HT-29 (cell line): ENCODE results near the gene ENO1.

DNA sequence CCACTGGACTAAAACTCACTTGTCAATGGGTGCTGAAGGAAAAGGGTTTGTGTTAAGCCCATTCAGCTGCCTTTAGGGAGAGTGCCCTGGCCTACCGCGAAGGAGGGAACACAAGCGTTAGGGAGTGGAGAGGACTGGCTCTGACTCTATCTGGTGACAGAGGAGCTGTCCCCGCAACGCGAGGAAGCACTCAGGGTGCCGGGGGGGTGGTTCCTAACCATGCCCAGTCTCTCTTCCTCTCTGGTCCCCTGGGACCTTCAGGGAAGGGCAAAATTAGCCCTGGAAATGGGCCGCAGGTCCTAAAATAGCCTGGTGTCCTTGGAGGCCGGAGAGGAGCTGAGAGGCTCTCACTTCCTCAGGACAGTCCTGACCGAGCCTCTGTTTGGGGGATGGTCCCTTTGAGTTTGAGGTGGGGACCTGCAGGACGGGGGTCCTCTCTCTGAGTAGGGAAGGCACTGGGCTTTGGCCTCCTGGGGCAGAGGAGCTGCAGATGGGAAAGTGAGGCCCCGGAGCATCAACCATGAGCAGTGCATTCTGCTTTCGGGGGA is 5.8 kb downstream of the SLC45A1 start:
- RAMPAGE, long total RNA, result no peak

GRCh38 chr1:8349943-8350321 is 32.0 kb downstream of the SLC45A1 start:
- RAMPAGE, long total RNA, result no peak

GRCh38 chr1:8350322-8350819 is 32.5 kb downstream of the SLC45A1 start:
- RAMPAGE, long total RNA, result no peak

DNA sequence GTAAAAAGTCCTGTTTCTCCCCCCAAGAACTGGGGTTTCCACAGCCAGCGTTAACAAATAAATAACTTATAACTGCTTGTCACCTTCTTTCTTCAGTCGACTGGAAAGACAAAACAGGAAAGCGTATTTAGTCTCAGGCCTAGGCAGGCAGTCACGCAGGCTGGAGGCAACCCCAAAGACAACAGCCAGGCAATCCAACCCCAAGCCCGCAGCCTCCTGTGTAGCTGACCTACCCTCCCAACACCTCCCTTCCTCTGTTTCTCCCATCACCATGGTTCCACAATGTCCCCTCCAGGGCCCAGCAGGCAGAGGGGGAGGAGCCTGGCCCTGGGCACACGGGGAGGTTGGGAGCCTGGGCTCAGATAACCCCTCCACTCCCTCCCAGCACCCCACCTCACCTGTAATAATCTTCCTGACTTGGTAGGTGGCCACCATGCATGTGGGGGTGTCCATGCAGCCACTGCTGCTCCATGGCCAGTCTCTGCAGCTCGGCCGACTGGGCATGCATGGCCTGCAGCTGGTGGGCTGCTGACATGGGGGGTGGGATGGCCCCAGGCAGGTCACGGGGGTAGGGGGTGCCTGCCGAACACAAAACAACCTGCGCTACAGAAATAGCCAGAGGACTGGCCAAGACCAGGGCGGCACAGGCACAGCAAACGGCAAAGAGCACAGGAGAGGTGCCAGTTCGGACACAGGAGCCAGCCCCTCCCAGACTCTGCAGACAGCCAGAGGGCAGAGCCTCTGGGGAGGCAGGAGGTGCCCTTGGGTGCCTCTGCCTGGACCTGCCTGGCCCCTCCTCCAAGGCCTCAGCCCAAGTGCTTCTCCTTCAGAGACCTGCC is 37.3 kb downstream of the SLC45A1 start:
- RAMPAGE, long total RNA, result no peak

DNA sequence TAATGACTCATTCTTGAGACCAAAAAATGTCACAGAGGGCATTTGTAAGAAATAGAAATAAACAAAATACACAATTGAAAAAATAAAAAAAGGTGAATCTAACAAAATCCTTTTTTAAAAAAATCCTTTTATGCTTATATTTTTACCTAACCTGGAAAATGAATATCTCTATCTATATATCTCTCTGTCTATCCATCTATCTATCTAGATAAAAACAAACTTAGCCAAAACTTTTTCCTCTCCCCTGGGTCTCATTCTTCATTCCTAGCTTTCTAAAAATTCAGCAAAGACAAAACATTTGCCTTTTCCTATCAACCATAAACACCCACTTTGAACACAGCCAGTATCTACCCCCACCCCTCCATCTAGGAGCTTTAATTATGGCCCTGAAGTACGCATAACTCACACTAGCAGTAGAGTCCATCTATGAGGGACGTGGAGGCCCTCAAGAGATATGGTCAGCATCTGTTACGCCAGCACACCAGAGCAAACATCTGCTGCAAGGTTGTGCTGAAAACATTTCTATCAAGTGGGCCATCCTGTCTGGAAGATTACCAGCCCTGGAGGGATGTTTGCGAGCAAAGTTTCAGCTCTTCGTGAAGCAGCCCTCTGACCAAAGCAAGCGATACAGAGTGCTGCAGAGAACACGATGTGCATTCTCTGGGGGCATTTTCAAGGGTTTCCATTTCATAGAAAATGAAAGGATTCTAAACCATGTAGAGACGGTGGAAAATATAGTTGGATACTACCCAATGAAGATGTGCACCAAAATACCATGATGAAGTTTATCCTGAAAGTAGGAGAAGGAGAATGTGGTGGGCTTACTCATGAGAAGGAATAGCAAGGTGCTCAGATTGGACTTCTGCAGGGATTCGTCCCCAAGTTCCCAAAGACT is 74.6 kb downstream of the SLC45A1 start:
- RAMPAGE, long total RNA, result no peak

- RAMPAGE, long total RNA, result no peak
These were observed 107.4 kb downstream of the SLC45A1 start for GRCh38 chr1:8425260-8425860.

GRCh38 chr1:8427328-8428148 is 109.6 kb downstream of the SLC45A1 start:
- RAMPAGE, long total RNA, result no peak

DNA sequence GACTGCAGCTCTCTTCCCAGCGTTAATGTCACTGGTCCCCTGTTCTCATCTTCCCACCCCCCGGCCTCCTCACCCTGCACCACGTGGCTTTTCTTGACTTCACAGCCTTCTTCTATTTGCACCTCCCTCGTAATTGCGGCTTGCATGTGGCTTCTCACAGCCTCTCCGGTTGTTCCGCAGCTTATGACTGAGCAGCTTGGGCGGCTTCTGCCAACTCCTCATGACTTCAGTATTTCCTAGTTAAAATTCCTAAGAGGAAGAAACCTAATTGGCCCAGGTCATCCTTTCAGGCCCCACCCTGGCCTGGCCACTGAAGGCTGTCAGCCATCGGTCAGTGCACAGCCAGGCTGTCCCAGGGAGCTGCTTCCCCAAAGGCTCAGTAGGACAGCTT is 8.5 kb upstream of the RERE start:
- RAMPAGE, long total RNA, result no peak

GRCh38 chr1:8856744-8857781 is 21.4 kb downstream of the ENO1 start:
- RAMPAGE, long total RNA, result no peak

DNA sequence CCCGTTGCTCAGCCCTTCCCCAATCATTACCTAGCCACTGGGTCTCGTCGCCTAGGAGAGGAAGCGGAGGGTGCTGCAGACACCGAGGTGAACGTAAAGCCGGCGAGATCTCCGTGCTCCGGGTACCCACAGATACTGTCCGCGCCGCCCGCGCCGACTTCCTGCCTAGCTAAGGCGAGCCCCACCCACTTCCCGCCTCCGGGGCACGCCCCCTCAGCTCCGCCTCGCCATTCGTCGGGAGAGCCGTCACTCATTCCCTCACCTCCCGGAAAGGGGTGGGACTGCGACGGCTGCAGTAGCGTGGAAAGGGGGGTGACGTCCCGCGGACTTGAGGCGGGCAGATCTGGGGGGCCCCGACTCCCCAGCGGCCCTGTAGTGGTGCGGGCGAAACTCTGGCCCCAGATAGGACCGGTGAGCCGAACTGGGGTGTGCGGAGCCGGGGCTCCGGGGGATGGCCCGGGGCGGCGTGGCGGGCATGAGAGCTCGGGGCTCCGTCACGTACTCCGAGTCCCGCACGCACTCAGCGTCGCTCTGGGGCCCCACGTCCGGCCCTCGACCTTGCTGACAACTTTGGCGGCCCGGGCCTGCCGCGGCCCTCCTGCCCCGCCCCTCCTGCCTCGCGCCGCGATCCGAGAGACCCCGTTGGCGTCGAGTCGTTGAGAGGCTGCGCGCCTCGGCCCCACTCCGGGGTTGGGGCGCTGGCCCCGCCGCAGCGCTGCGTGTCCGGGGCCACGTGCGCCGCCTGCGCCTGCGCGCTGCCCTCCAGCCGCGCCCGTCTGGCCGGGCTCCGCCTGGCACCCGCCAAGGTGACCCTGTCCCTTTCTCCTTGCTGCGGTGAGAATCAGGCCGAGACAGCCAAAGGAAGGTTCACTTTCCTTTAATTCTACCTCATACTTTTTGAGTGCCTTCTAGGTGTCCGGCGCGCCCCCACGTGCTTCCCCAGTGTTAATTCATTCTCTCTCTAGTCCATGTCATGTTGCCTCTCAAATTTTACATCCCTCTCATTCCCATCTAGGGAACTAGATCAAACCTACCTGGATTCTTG is at the start of gene ENO1:
ENO1 (minus strand) TSS at position 137 of the 1,045 bp plus-strand sequence.
- RAMPAGE, long total RNA, result start-site peak on the minus strand centred at position 121 of the sequence, 53 bp wide, 2,324 and 2,135 reads in 2 replicates

DNA sequence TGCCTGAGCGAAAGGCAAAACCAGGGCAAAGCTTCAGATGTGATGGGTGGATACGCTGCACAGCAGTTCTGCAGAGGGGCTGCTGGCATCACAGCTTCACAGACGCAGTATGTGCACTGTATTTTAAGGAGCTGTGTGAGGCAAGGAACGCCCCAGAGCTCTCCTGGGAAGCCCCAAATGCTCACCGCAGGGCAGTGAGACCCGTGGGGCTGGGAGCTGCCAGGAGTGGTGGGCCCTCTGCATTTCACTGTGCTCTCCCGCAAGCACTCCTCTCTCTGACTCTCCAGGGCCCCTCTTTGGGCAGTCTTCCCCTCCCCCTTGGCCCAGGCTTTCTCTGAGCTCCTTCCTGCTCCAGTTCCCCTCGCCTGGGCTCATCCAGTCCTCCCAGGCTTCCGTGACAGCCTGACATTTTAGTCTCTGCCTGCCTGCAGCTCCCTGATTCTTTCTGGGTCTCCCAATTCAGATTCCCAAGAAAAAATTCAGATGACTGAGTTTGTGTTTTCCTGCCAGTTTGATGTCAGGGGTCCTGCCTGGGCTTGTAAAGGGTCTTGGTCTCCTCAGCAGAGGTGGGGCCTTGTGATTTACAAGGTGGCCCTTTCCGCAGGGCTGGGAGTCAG is 2.2 kb upstream of the CA6 start:
- RAMPAGE, long total RNA, result no peak

DNA sequence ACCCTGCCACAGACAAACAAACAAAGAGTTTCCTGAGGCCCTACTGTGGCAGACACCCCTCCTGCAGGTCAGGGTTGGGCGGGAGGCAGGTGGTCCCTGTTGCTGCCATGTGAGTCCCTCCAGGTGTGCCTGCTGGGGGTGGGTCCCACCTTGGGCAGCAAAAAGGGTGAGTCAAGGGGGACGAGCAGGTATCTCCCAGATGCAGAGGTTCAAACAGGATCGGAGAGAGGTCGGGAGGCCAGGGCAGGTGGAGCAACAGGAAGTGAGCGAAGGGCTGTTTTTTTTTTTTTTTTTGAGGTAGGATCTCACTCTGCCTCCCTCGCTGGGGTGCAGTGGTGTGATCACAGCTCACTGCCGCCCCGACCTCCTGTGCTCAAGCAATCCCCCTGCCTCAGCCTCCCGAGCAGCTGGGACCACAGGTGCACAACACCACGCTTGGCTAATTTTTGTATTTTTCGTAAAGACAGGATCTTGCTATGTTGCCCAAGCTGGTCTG is 39.4 kb downstream of the SLC2A7 start:
- RAMPAGE, long total RNA, result no peak

- RAMPAGE, long total RNA, result no peak
These were observed 24.2 kb downstream of the SLC2A7 start for GRCh38 chr1:9001992-9002547.

DNA sequence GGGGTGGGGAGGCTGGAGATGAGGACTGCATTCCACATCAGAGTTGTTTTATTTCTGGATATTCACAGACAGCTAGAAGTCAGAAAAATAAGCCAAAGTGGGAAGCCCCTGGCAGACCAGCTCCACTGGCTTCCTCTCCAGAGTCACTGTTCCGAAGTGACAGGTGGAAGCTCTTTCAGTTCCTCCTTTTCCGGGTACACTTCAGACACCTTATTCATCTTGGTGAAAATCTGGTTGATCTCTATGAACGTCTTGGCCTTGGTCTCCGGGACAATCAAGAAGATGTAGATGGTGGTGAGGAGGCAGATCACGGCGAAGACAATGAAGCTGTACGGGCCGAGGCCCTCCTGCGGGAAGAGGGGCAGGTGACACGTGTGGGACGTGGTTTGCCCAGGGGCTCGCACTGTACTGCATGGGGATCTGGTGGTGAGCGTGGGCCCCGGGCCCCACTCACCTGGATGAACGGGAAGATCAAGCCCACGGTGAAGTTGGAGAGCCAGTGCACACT is 11.3 kb upstream of the SLC2A7 start:
- RAMPAGE, long total RNA, result no peak

DNA sequence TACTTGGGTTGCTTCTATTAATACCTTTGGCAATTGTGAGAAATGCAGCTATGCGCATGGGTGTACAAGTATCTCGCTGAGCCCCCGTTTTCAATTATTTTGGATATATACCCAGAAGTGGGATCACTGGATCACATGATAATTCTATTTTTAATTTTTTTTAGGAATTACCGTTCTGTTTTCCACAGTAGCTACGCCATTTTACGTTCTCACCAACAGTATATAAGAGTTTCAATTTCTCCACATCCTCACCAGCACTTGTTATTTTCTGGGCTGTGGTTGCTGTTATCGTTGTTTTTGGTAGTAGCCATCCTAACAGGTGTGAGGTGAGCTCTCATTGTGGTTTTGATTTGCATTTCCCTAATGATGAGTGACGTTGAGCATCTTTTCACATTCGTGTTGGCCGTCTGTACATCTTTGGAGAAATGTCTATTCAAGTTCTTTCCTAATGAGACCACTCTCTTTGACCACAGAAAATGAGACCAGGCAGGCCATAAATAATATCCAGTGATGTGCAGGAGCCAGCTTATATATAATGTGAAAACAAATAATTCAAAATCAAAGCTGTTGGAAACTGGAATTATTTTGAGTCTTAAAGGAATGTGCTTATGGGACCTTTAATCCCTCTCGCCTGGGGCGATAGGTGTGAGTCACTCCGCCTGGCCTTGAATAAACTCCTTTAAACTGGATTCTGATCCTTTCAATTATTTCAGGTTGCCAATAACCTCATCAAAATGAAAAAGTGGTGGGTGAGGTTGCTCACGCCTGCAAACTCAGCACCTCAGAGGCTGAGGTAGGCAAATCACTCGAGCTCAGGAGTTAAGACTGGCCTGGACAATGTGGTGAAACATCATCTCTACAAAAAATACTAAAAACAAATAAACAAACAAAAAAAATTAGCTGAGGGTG is 11.0 kb upstream of the SLC2A5 start:
- RAMPAGE, long total RNA, result no peak

- RAMPAGE, long total RNA, result no peak
These were observed 1.6 kb downstream of the GPR157 start for GRCh38 chr1:9127188-9127778.

DNA sequence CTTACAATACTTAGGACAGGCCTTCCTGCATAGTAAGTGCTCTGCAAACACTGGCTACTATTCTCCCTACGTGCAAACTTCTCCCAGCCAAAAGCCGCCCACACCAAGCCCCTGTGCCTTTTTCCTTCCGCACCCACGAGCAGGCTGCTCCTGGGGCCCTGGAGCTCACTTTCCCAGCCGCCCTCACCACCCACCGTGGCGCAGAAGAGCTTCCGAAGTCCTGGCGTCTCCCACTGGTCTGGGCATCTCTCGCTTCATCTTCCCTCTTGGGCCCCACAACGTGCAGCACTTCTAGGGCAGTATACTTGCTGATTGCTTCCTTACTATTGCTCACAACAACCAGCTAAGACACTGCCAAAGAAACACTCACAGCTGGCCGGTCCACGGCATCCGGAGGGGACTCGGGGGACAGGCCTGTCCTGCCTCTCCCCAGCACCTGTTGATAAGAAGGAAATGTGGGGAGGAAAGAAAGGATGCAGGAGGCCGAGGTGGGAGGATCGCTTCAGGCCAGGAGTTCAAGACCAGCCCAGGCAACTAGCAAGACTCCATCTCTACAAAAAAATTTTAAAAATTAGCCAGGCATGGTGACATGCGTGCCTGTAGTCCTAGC is 22.6 kb upstream of the GPR157 start:
- RAMPAGE, long total RNA, result no peak

DNA sequence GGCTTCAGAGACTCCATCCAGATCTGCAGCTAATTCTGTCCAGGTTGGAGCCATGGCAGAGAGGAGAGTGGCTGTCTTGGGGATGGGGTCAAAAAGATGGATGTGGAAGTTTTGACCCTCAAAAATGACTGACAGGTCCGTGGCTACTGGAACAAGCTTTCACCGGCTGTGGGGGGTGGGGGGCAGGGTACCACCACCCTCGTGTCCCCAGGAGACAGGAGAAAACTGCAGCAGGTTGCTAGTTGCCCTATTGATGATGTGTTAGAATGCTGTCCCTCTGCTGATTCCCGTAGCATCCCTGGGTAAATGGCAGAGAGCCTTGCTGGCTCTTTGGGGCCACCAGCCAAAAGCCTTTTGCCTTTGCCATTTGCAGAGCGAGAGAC is 30.1 kb upstream of the GPR157 start:
- RAMPAGE, long total RNA, result no peak

DNA sequence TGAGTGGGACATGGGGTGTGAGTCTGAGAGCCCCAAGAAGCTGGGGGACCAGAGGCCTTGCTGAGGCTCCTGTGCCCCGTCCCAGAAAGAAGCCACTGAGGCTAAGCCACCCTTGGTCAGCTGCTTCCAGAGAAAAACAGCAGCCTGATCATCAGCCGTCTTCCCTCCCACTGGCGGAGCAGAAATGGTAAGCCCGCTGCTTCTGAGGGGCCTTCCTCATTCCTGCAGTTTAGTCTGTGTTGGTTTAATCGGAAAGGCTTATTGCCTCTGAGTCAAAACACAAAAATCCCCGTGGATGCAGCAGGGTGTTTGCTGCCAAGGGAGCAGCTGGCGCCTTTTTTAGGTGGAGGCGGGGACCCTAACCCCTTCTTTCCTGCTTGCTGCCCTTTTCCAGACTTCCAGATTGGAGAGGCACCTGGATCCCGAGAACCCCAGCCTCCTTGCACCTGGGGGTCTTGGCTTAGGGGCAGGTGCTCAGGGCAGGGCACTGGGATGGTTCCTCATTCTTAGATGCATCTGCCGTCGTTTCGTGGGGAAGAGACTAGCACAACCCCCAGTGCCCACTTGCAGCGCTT is 34.0 kb downstream of the SPSB1 start:
- RAMPAGE, long total RNA, result no peak

DNA sequence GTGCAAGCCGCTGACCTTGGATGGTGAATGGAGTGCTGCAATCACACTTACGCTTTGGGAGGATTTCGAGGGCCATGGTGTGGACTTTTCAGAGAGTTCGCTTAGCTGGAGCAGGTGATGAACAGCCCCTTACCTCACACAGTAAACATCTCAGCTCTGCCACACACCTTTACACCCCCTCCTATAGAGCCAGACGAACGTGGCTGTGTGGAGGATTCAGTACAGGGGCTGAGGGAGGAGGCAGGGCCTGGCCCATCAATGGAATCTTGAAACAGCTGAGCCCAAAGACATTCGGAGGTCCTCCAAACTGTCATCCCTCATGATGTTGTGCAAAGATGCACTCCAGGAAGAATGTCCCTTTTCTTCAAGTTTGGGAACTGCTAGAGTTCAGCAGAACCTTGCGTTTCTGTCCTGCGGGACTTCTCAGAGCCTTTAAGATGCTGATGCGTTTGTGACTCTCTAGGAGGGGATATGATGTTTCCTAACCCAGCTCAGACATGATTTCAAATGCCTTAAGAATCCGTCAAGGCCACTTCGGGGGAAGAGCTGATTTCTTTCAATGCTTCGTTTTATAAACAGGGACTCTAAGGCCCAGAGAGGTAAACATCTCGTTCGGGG is 35.4 kb downstream of the SPSB1 start:
- RAMPAGE, long total RNA, result no peak